Frontal cortex (tissue), 2 donors: ENCODE measurements around the genes HBZ, PDIA2 and CAPN15.

DNA sequence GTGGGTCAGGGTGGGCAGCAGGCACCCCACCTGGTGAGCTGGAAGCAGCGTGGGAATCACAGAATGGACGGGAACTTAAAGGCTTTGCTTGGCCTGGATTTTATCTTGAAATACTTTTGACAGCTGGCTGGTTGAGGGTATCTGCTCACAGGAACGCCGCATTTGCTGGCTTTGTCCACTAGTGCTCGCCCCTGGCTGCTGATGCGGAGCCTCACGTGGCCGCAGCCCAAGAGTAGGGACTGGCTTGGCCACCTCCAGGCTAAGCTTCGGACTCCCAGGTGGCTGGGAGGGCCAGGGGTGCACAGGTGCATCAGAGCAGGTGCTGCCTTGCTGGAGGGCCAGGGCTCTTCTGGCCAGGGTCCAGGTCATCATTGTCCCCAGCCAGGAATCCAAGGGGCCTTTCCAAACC lies 6.2 kb downstream of the MPG start:
- RAMPAGE, long total RNA, result no peak

GRCh38 chr16:92933-93542 lies 15.0 kb downstream of the MPG start:
- RAMPAGE, long total RNA, result no peak

DNA sequence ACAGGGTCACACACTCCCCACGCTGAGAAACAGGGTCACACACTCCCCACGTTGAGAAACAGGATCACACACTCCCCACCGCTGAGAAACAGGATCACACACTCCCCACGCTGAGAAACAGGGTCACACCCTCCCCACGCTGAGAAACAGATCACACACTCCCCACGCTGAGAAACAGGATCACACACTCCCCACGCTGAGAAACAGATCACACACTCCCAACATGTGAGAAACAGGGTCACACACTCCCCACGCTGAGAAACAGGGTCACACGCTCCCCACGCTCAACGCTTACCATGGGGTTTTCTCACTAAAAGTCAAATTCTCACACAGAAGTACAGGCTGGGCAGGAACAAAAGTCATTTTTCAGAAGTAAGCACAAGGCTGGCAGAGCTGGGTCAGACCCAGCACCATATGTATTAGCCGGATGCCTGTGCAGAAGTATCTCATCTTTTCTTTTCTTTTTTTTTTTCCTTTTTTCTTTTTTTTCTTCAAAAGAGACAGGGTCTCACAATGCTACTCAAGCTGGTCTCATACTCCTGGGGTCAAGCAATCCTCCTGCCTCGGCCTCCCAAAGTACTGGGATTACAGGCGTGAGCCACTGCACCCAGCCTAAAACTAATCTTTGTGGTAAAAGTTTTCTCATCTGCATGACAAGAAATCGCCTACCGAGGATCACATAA lies 14.4 kb downstream of the NPRL3 start:
- RAMPAGE, long total RNA, result no peak

DNA sequence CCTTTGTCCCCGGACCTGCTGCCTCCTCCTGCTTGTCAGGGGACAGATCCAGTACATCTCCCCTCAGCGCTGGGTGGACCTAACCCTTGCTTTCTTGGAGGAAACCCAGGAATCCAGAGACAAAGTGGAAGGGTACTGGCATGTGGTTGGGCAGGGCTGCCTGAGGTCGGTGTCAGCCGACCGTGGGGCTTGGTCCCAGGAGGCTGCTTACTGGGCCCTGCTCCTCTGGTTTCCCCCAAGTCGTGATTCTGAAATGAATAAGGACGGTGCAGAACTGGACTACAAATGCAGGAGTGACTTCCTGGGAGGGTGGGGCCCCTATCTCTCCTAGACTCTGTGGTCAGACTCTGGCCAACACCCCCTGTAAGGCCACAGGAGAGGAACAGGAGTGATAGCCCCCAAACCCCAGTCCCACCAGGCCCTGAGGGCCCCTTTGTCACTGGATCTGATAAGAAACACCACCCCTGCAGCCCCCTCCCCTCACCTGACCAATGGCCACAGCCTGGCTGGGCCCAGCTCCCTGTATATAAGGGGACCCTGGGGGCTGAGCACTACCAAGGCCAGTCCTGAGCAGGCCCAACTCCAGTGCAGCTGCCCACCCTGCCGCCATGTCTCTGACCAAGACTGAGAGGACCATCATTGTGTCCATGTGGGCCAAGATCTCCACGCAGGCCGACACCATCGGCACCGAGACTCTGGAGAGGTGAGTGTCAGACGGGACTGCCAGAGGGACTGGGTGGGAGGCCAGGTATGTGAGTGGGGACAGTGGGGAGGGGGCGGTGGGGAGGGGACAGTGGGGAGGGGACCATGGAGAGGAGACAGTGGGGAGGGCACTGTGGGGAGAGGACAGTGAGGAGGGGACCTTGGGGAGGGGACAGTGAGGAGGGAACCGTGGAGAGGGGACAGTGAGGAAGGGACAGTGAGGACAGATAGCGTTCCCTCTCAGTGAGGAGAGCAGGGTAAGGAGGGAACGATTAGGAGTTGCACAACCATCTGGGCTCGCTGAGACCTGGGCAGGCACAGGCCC lies at the start of gene HBZ:
TSS of gene HBZ (plus strand) at position 343 of the 1,027 bp plus-strand sequence.
- RAMPAGE, long total RNA, result no peak

- RAMPAGE, long total RNA, result no peak
Measured at GRCh38 chr16:282922-283402, at the start of gene PDIA2. PDIA2 (plus strand) TSS chr16:283164.

DNA sequence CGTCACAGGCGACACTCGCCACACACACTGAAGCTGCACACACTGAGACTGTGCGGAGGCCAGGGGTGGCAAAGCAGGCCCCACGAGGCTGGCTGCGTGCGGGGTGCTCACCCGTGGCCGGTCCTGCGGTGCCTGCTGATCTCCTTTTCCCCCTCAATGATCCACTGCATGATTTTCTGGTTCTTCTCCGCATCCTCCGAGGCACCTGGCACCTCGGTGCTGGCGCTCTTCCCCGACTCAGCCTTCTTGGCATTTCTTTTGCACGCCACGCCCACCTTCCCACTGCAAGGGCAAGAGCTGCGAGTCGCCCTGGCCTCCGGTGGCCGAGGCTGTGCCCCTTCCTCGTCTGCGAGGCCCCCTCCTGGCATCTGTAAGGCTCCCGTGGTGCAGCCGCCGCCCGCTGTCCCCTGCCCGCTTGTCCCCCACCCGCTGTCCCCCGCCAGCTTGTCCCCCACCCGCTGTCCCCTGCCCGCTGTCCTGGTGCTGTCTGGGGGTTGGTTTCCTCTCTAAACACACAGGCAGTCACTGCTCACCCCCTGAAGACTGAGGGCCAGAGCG lies 14.1 kb downstream of the PDIA2 start:
- RAMPAGE, long total RNA, result no peak

DNA sequence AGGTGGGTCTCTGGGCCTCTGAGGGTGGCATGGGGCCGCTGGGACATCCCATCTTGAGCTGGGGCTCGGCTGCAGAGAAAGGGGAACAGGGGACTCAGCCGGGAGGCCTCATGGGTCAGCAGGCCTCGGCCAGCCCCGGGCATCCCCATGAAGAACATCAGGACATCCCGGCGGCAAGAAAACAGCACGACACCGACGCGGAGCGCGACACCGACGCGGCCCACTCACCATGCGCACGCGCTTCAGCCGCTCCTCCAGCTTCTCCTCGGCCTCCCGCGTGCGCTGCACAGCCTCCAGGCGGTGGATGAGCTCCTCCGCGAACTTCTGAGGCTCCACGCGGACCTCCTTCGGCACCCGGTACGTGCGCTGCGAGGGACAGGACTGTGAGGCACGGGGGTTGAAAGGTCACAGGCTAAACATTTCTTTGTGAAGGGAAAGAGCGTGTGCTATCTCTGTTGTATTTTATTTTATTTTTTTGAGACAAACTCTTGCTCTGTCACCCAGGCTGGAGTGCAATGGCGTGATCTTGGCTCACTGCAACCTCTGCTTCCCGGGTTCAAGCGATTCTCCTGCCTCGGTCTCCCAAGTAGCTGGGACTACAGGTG lies 21.2 kb downstream of the PDIA2 start:
- RAMPAGE, long total RNA, result no peak

DNA sequence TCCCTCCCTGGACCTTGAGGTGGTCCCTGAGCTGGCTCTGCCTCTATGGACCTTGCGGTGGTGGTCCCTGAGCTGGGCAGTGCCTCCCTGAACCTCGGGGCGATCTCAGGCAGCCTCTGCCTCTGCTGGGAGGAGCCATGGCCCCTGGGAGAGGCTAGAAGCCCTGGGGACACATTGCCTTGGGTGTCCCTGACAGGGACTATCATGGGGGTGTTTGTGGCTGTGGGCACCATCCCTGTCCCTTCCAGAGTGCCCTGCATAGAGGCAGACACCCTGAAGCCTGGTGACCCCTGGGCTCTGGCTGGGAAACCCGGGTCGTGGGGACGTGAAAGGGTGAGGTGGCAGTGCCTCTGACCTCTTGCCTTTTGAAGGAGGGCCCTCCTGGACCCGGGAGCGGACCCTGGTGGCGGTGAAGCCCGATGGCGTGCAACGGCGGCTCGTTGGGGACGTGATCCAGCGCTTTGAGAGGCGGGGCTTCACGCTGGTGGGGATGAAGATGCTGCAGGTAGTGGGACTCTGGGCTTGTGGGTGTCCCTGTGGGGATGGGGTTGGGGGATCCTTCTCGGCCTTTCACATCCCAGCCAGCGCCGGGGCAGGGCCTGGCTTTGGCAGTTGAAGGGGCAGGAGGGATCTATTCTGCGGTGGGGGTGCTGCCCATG lies 1.7 kb downstream of the NME4 start:
- RAMPAGE, long total RNA, result no peak

- RAMPAGE, long total RNA, result no peak
Measured at GRCh38 chr16:405419-406220, 3.9 kb downstream of the DECR2 start.

DNA sequence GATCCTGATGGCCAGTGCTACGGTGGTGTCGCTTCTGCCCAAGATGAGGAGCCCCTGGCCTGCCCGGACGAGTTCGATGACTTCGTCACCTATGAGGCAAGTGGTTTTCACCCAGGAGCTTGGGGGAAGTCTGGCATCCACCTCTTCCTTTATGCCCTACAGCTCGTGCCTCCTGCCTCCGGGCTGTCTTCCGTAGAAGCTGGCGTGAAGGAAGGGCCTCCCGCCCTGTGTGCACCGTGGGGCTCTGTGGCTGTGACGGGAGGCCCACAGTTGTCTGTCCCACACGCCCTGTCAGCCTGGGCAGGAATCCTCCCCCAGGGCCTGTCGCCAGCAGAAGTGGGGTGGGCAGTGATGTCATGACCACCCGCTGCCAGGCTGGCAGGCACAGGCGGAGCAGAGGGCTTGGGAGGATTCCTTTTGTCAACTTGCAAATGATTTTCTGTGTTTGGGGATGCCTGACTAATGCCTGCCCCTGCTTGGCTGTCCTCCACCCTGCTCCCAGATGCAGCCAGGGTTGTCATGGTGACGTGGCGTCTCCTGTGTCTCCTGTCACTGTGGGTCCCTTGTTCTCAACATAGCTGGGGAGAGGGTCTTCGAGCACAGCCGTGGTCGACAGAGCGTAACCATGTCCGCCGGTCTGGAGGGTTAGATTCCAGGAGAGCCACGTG lies 46.0 kb downstream of the RAB11FIP3 start:
- RAMPAGE, long total RNA, result no peak

GRCh38 chr16:527004-528083 lies at the start of gene CAPN15:
CAPN15 (plus strand) TSS chr16:527712.
- RAMPAGE, long total RNA, result no peak

- RAMPAGE, long total RNA, result no peak
Measured at GRCh38 chr16:660502-661278, 7.2 kb upstream of the RHOT2 start.

GRCh38 chr16:678765-679123 lies 1.5 kb upstream of the STUB1 start:
- RAMPAGE, long total RNA, result no peak

- RAMPAGE, long total RNA, result no peak
Measured at GRCh38 chr16:695166-696219, 5.3 kb upstream of the WDR24 start.

DNA sequence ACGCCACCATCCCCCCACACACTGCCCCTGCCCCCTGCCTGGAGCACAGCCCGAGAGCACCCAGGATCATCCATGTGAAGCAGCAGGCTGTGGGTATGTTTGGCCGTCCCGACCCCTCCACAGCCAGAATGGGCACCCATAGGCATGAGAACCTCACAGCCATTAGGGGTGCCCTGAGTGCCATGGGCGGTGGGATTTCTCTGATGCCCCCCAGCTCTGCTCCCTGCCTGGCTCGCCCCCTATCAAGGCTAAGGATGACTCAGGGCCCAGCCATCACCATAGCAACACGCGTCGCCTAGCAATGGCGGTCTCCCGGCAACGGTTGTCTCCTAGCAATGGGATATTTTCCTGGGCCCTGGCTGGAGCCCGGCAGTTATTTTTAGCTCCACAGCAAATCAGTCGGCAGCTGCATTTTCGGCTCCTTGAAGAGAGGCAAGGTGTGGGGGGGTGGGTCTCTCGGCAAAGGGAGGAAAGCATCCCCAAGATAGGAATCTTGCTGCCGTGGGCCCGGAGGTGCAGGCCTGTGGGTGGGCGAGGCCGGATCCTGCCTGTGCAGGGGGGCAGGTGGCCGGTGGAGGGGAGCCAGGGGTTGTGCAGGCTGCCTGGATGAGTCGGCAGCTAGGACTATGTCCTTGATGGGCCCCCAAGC lies 4.0 kb upstream of the FBXL16 start:
- RAMPAGE, long total RNA, result no peak

- RAMPAGE, long total RNA, result no peak
Measured at GRCh38 chr16:715659-716599, 1.0 kb downstream of the METRN start.

- RAMPAGE, long total RNA, result no peak
Measured at GRCh38 chr16:761847-762673, 1.5 kb downstream of the MSLN start.

DNA sequence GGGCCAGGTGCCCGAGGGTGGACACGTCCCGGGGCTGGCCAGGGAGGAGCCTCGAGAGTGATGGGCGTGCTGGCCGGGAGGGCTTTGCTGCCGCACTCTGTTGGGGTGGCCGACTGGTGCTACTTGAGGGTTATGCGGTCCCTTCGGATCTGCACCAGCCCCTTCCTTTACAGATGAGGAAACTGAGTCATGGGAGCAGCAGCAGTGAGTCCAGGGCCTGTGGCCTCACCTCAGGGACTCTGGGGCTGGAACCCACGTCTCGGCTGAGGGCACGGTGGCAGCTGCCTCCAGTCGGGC lies 4.1 kb downstream of the RPUSD1 start:
- RAMPAGE, long total RNA, result no peak

DNA sequence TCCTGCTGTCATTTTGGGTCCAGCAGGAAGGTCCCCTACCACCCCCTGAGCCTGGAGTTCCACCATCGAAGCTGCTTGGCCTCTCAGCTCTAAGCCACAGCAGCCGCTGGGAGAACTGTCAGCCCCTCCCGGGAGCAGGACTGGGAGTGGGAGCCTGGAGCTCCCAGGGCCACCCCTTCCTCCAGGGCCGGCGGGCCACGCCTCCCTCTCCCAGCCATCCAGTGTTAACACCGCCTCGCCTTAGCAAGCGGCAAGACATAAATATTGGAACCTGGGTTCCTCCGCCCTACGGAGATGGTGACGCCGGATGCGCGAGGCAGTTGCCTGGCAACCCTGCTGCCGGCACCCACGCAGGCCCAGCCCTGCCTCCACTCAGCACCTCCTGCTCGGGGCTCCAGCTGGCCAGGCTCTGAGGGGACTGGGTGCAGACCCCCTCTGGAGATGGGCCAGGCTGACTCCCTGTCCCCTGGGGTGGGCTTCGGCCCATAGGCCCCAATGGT lies 27.5 kb upstream of the CACNA1H start:
- RAMPAGE, long total RNA, result no peak

- RAMPAGE, long total RNA, result no peak
Measured at GRCh38 chr16:1153266-1154286, 670 bp downstream of the CACNA1H start.